Colonic mucosa (tissue), 1 donor: Measurements from ENCODE around the gene GDNF.

DNA sequence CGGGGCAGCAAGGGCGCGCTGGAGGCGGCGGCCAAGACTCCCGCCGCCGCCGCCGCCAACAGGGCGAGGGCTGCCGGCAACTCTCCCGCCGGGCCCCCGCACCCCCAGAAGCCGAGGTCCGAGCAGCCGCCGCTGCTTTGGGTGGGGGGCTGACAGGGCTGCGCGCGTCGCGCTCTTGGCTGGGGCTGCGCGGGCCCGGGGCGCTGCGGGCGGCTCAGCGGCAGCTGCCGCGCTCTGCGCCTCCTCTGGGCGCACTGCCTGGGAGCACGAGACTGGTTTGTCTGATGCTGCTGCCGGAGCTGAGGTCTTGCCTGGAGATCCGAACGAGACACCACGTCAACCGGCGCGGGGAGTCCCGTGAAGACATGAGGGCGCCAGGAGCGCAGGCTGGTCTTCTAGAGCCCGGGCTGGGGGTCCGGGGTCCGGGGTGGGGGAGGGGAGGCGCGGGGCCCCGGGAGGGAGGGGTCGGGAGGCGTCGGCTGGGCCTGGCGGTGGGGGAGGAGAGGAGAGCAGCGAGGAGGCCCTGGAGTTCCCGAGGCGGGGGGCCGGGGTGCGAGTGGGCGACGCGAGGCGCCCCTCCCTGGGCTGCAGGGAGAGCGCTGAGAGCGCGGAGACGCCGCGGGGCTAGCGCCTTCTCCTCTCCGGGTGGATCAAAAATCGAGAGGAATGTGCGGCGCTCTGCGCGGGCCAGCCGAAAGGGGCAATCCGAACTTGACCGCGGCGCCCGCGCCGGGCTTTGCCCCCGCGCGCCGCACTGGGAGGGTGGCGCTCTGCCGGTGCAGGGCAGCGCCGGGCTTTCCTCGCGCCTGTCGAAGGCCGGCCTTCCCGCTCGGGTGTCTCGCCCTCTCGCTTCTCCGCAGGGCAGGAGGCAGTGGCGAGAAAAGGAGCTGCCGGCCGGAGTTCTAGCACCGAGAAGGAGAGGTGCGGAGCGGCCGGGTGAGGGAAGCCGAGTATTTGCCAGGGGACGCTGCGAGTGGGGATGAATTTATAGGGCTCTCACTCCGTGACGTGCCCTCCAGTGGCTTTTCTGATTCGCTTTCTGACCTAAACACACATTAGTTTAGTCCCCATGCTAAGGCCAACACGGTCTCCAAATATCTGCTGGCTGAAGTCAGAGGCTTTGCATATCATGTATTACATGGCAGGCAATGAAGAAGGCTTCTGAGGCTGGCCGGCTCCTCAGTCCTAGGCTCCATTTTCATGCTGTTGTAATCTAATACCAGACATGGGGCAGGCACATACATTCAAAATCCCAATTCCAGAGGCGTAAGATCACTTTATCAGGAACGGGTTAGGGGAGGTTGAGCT, at the start of gene GDNF:
TSS of gene GDNF (minus strand) at position 389 of the 1,308 bp plus-strand sequence.
- PRO-cap = bidirectional peak, plus-strand start at position 528 of the sequence, minus-strand start at position 256 of the sequence; bidirectional peak, plus-strand start at position 887 of the sequence, minus-strand start at position 738 of the sequence; bidirectional peak, plus-strand start at position 1,158 of the sequence, minus-strand start at position 959 of the sequence

DNA sequence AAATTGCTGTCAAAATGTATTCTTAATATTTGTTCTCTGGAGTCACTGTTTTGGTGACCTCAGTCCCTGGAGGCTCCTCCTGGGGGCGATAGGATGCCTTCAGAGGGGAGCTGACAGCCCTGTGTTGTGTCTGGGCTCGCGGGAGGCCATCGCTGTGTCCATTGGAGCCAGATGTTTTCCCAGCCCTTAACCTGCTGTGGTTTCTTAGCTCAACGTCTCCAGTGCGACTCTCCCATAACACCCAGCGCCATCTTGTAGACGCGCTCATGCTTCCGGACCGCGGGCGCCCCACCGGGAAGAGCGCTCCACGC, 112.2 kb upstream of the GDNF start:
- PRO-cap = no peak

GRCh38 chr5:38386718-38387116, 128.4 kb downstream of the EGFLAM start:
- PRO-cap = no peak

- PRO-cap = no peak
Observed at GRCh38 chr5:38538184-38538487, 18.3 kb downstream of the LIFR start.

GRCh38 chr5:38601437-38601736, 44.9 kb upstream of the LIFR start:
- PRO-cap = no peak

GRCh38 chr5:38831976-38832440, 13.8 kb upstream of the OSMR start:
- PRO-cap = no peak

- PRO-cap = no peak
Observed at GRCh38 chr5:38847266-38848435, 1.8 kb downstream of the OSMR start.

- PRO-cap = no peak
Observed at GRCh38 chr5:38881479-38881827, 35.6 kb downstream of the OSMR start.

DNA sequence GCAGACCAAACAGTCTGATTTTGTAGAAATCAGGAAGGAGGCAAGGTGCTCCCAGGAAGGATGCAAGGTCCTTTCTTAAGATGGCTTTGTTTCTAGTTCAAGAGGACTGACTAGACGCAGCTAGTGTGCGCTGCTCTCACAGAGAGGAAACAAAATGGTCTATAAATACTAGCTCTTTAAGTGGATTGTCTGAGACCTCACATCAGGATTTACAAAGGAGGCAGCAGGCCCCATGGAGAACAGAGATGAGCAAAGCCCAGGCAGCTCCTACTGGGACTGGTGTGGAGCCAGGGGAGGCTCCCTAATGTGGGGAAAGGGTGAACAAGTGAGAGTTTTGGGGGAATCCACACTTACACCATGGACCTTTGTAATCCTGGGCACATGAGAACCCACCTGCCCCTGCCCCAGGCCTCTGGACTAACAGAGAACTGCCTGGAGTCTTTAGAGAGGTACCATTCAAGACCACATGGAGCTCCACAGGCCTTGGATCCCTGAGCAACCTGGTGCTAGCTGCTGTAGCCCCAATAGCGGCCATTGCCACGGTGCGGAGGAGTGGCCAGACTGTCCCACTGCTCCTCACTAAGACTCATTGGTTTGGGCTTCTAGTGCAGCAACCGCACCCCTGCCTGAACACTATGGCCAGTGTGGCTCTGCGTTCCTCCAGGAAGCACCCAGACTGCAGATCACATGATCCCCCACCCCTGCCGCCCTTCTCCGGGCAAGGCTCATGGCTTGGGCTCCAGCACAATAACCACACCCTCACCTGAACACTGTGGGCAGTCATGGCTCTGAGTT, 45.6 kb downstream of the OSMR start:
- PRO-cap = no peak

DNA sequence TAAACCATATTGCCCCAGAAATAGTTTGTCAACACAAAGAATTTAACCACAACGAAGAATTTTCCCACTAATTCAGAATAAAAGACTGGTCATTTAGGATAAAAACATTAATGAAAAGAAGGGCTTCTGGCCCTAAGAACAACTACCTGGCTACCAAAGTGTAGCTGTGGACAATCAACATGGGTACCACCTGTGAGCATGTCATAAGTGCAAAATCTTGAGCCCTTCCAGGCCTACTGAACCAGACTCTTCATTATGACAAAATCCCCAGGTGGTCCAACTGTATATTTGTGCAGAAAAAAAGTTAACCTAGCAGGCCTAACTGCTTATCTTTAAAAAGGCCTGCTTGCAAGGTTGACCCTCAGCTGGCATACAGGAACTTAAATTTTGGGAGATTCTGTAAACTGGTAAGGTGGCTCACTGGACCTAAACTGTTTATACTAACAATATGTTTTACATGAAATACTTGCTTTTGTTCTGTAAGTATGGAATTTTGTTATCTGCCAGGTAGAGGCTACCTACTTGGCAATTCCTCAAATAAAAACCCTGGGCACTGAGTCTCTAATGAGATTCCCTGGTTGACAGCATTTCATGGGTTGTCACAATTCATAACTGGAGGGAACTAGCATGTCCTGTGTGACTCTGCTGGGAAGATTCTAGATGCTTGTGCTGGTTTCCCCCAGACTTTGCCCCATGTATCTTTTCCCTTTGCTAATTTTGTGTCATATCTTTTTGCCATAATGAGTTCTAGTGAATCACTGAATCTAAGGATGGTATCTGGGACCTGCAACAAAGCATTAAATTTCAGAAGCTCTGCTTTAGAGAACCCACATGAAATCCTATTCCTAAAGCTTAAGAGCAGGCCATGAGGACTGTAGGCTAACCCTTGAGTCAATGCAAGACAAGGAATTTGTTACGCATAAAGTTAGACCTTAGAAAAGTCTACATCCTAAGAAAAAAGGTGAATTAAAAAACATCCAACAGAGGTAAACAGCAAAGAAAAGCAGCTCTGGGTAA, 25.9 kb downstream of the RICTOR start:
- PRO-cap = no peak

GRCh38 chr5:39055057-39055611, 19.1 kb downstream of the RICTOR start:
- PRO-cap = no peak

GRCh38 chr5:39066690-39067389, 7.4 kb downstream of the RICTOR start:
- PRO-cap = no peak

DNA sequence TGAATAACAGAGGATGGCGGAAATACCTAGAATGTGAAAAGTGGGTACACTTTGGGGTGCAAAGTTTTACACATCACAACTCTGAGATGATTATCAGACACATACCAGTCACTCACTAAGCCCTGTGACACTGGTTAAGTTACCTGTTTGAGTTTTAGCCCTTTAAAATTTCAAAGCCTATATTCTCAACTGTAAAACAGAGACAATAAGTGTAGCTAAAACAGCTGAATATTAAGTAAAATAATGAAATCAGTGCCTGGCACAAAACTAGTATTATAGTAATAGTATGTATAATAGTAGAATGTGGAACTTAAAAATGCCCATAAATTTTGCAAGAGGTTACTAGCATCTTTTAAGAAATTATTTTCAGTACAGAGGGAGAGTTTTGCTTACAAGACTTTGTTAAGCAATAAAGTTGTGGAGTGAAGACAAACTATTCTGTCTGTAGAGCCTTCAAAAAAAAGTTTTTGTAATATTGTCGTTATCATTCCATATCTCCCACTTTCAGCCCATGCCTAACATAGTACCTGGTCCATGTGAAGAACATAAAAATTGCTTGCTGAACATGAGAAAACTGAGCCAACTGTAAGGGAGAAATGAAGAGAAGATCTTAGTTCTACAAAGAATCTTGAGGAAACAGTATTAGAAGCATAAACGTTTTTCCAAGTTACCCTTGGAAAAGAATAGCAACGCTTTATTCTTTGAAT, 5.2 kb downstream of the RICTOR start:
- PRO-cap = no peak

- PRO-cap = no peak
Observed at GRCh38 chr5:39186998-39187519, 32.3 kb downstream of the FYB1 start.

GRCh38 chr5:39209600-39210541, 9.5 kb downstream of the FYB1 start:
- PRO-cap = bidirectional peak, plus-strand start at chr5:39210164, minus-strand start at chr5:39210017

GRCh38 chr5:39211570-39212270, 7.6 kb downstream of the FYB1 start:
- PRO-cap = unidirectional peak, plus-strand start at chr5:39211966

DNA sequence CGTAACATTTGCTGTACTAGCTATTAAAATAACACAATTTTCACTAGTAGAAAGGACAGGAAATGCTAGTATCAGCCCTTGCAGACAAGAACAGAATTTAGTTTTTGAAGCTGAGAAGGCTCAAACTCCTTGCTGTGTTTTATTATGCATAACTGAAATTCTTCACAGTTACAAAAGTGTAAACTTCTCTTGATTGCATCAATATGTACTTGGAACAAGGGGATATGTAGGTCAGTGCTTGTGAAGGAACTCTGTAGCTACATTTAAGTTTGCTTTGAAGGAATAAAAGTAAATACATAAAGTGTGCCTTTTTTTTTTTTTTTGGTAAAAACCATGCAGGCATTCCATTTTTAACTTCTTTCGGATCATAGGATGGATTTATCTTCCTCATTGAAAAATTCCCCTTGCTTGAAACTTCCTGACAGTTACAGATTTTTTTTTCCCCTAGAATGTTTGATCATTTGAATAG, 94.8 kb upstream of the DAB2 start:
- PRO-cap = no peak

- PRO-cap = no peak
Observed at GRCh38 chr5:40388753-40389144, 291.0 kb upstream of the PTGER4 start.

DNA sequence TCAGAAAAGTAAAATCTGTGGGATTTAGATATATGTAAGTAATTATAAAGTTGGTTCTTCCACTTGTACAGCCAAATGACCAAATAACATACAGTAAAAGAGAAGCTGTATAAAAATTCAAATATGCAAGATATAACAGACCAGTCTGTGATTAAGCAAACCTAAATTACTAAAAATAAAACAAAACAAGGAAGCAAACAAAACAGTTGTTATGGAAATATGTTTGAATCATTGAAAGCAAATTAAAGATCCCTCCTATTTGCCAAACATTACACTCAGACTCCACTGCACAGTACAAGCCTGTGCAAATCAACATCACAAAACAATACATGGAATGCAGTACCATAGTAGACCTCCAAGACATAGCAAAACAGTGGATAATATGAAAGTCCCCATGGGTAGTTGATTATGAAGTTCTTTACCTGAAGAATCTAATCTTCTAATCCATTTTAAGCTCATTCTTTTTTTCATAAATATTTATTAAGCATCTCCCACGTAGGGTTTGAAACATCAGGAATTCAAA, 288.1 kb upstream of the PTGER4 start:
- PRO-cap = no peak

DNA sequence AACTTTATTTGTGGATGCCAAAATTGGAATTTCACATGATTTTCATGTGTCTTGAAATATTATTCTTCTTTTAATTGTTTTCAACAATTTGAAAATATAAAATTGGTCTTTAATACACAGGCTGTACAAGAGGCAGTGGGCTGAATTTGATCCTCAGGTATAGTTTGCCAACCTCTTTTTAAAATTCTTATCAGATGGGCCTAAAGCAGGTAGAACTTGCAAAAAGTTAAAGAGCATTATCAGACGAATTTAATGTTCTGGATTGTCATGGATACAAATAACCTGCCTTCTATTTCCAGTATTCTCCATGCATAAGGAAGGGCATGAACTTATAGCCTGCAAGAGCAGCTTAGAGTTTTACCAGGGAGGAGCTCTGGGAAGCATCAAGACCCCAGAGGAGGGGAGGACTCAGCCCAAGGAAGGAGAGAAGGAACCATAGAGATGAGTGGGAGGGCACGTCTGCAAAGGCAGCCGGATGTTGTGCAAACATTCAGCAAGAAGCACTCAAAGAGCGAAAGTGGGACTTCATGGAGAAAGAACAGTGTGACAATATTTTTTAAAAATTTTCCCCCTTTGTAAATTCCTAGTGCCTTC, 270.3 kb upstream of the PTGER4 start:
- PRO-cap = no peak